Cardiac atrium fibroblast (primary cell): ENCODE measurements around the gene SLC38A4.

- RAMPAGE, long total RNA: no peak
Observed at GRCh38 chr12:46200046-46200394, 68.8 kb downstream of the SLC38A1 start.

- RAMPAGE, long total RNA: no peak
Observed at GRCh38 chr12:46360437-46361372, 11.9 kb downstream of the SLC38A2 start.

DNA sequence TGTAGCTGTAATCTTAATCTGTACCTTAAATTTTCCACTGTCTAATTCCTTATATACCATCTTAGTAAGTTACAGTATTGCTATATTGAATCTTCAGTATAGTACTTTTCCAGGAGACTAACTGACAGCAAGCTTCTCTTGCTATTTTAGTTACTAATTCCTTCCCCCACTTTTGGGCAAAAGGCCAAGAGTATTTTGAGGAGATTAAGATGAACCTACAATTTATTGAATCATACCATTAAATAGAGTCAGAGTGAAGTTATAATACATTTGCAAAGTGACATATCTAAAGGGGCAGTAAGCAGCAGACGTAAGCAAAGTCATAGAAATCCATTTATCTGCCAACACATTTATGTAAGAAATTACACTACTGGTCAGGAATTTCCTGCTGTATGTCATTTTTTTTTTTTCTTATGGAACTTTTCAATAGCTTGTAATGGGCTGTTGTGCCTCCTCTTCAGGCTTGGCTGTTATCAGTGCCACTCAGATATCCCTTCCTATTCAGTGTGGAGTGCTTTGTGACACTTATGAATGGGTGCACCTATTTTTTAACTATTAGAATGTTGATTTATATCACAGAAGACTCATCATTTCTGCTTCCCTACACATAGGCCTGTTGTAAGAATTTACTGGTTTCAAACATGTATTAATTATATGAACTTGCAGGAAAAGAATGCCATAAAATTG is 59.2 kb upstream of the SLC38A2 start:
- RAMPAGE, long total RNA: no peak

DNA sequence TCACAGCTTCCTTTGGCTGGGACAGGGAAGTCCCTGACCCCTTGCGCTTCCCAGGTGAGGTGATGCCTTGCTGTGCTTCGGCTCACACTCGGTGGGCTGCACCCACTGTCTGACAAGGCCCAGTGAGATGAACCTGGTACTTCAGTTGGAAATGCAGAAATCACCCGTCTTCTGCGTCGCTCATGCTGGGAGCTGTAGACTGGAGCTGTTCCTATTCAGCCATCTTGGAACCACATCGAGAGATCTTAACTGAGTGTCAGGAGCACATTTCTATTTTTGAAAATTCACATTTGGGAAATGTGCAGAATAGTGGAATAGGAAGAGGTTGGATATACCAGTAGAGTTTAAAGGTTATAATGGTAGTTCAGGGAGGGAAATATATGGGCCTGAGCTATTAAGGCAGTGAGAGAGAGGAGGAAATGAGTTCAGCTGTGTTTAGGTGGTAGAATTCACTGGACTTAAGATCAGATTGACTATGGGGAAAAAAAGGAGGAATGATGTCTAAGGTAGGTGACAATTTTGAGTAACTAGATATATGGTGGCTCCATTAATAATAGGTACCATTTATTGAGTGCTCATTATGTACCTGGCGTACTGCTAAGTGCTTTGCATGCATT is 173.4 kb upstream of the SLC38A2 start:
- RAMPAGE, long total RNA: no peak

DNA sequence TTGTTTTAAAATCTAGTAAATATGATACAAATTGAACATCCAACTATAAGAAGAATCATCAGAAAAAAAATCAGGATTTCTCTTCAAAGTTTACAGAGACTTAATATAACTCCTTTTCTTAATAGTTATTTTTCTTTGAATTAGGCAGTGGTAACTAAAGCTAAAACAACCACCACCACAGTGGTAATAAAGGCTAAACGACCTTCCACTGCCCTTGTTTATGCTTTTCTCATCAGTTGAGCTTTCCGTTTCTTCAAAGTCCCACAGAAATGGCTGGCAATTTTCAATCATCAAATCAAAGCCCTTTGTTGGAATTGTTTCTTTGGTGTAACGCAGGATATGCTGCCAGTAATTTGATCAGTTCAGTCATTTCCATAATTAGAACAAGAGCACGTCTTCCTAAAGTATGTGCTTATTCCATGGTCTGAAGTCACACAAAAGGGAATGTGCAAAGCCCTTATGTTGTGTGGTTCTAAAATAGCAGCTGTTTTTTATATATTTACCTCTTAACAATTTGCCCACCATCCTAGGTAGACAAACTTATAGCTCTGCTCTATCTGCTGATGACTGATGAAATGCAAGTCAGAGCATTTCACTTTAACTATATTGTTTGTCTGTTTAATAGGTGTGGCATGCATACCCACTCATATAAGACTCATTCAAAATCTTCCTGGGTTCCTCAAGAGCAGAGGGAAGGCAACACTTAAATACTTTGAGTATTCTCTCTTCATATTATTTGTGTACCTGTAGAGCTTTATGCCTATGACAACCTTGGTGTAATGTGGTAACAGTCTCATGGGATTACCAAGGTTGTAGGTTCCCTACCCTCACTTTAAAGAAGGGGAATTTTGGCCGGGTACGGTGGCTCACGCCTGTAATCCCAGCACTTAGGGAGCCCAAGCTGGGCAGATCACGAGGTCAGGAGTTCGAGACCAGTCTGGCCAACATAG is 176.1 kb upstream of the SLC38A2 start:
- RAMPAGE, long total RNA: no peak

GRCh38 chr12:46617007-46617354 is 208.8 kb downstream of the SLC38A4 start:
- RAMPAGE, long total RNA: no peak

- RAMPAGE, long total RNA: no peak
Observed at GRCh38 chr12:46783557-46784329, 42.1 kb downstream of the SLC38A4 start.

- RAMPAGE, long total RNA: no peak
Observed at GRCh38 chr12:46814067-46814591, 11.7 kb downstream of the SLC38A4 start.

DNA sequence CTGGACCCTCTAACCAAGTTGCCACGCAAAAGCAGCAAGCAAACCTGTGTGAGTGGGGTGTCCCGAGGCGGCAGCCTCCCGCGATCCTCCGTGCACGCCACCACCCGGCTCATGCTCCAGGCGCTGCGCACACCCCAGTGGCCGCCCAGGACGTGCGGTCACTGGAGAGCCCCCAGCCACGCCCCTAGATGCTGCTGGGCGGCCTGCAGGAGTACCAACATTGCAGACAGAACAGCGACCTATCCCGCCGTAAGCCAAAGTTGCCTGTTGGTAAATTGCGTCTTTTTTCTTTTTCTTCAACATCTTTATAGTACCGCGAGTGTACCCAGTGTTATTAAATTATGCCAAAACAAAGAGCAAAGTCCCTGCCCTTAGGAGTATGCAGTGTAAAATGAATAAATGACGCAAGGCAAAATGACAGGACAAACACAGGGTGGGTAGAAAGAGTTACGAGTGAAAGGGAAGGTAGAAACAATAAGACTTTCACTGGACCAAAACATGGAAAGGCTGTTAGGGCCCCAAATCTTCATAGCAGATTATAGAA is at the start of gene SLC38A4:
Gene SLC38A4 (minus strand): TSS at position 139 of the 544 bp plus-strand sequence.
- RAMPAGE, long total RNA: no peak

GRCh38 chr12:46934587-46935080 is 108.8 kb upstream of the SLC38A4 start:
- RAMPAGE, long total RNA: no peak

GRCh38 chr12:46964175-46964451 is 115.3 kb upstream of the PCED1B start:
- RAMPAGE, long total RNA: no peak

DNA sequence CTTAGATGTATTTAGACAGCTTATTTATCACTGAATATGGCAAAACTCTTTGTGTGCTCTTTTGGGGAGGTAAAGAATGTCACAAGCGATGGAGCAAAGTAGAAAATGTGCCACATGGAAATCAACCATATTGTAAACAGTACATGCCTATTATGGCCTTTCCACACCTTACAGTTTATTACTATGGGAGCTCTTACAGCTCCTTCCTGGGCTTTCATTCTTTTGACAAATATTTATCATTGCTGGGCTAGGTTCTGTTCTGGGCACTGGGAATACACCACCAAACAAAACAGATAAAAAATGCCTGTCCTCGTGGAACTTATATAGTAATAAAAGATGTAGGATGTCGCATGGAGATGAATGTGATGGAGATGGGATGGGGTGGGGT is 11.4 kb upstream of the PCED1B start:
- RAMPAGE, long total RNA: no peak

- RAMPAGE, long total RNA: no peak
Observed at GRCh38 chr12:47206645-47207138, 126.9 kb upstream of the AMIGO2 start.

GRCh38 chr12:47306882-47307229 is 227.1 kb upstream of the AMIGO2 start:
- RAMPAGE, long total RNA: no peak

DNA sequence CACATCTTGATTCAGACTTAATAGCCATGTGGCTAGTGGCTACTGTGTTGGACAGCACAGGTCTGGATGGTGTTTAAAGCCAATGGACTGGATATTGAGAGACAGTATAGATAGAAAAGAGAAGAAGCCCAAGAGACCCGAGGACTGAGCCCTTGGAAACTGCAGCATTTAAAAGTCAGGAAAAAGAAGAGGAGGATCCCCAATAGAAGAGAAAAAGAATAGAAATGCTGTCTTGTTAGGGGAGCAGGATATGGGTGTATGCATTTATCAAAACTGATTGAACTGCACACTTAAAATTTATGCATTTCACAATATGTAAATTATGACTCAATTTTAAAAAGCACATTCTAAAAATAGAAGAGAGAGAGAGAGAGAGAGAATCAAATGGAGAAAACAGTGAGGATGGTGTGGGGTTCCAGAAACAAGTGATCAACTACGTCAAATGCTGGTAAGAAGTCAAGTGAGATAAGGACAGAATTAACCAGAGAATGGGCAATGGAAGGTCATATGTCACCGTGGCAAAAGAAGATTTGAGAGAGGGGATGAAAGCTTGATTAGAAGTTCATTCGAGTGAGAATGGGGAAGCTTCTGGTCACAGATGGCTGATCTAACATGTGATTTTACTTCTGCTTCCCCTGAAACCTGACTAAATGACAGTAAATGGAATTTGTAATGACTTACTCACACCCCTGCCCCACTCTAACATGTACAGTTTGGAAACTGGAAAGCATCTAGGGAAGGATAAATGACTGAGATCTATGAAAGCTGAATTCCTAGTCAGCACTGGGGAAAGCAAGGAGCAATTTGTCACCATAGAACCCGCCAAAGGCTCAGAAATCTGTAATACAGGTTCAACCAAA is 276.4 kb upstream of the AMIGO2 start:
- RAMPAGE, long total RNA: no peak

GRCh38 chr12:47383900-47384311 is 304.1 kb upstream of the AMIGO2 start:
- RAMPAGE, long total RNA: no peak

- RAMPAGE, long total RNA: no peak
Observed at GRCh38 chr12:47597143-47597342, 108.8 kb downstream of the RPAP3 start.

GRCh38 chr12:47717521-47718158 is 7.7 kb downstream of the ENDOU start:
- RAMPAGE, long total RNA: no peak

GRCh38 chr12:47734569-47735235 is 9.4 kb upstream of the ENDOU start:
- RAMPAGE, long total RNA: no peak

GRCh38 chr12:47749063-47749569 is 9.6 kb downstream of the RAPGEF3 start:
- RAMPAGE, long total RNA: no peak